Pulmonary artery (tissue), 1 donor: ENCODE data around the gene SPAM1.

DNA sequence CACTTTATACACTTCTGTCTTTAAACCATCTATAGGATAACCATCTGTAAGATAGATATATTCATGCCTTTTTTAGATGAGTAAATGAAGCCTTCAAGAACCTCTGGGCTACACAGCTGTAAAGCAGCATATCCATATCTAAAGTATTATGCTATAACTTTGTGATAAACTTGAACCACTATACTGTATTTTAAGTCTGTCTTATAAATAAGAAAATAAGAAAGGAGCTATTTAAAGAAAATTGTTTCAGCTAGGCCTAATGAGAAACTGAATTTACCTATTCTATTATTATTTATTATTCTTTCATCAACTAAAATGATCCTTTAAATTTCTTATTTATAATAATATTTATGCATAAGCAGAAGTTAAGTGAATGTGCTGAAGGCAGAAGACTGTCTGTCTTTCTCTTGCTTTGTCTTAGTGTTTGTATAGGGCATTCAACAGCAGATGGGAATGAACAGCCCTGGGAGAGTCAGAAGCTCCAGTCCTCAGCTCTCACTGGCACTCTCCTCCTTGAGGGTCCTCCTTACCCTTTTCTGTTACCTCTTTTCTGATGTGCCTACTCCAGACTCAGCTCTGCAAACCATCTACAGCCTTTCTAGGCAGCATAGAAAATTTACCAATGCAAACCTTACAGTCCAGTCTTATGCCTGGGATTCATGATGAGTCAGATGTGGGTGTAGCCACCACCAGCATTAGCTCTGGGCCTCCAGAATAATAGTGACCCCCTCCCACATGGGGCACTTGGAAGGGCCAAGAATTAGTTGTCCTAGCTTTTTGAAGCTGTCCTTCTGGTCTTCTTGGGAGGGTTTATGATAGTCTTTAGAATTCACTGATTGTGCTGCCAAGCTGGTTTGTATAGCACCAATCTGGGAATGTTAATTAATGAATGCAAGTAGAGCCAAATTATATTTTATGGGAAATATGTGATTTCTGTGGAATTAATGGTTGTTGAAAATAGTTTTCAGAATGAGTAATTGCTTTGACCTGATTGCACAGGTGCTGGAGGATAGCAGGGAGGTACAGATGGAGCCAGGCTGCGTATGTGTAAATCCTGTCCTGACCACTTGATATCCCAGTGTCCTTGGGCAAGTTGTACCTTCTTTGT is 94.5 kb downstream of the CPED1 start:
- PRO-cap: no peak

DNA sequence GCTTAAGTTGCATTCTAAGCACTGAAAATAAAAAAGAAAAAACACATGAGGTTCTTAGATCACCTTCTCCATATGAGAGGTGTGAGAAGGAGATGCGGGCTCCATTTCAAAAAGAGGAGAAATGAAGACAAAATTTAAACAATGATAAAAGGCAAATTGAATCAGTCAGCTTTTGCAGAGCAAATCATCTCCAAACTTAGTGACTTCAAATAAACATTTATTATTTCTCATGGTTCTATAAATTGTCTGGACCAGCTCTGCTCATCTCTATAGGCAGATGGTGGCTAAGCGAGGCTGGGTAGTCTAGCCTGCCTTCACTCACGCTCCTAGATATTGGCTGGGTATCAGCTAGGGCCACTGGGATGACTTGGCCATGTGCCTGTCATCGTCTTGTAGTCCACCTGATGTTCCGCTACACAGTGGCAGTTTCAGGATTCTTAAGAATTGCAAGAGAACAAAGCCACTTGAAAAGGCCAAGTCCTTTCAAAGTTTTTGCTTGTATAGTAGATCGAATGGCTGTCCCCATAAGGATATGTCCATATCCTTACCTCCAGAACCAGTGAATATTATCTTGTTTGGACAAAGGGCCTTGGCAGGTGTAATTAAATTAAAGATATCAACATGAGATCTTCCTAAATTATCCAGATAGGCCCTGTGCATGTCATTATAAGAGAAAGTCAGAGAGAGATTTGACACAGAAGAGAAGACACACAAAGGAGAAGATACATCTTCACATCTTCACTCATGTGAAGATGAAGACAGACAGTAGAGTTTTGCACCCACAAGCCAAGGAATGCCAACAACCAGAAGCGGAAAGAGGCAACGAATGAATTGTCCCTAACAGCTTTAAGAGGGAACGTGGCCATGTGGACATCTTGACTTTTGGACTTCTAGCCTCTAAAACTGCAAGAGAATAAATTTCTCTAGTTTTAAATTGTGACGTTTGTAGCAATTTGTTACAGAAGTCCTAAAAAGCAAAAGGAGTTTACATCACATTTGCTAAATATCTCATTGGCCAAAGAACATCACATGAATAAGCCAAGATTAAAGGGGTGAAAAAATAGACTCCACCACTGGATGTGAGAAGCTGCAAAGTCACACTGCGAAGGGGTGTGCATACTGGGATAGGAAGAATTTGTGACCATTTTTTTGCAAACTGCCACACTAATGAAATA is 123.6 kb downstream of the CPED1 start:
- PRO-cap: no peak

GRCh38 chr7:121198215-121199292 is 130.2 kb upstream of the WNT16 start:
- PRO-cap: no peak

DNA sequence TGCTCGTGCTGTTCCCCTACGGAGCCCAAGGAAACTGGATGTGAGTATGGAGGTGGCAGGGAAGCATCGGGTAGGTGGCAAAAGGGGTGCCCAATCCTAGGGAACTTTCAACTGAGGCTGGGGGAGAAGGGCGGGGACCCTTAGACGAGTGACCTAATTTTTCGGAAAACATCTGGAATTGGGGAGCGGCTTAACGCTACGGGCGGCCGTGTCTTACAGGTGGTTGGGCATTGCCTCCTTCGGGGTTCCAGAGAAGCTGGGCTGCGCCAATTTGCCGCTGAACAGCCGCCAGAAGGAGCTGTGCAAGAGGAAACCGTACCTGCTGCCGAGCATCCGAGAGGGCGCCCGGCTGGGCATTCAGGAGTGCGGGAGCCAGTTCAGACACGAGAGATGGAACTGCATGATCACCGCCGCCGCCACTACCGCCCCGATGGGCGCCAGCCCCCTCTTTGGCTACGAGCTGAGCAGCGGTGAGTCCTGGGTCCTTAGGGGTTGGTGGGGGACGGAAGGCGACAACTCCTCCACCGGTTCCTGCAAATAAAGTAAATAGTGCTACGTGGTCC is 629 bp downstream of the WNT16 start:
- PRO-cap: no peak

DNA sequence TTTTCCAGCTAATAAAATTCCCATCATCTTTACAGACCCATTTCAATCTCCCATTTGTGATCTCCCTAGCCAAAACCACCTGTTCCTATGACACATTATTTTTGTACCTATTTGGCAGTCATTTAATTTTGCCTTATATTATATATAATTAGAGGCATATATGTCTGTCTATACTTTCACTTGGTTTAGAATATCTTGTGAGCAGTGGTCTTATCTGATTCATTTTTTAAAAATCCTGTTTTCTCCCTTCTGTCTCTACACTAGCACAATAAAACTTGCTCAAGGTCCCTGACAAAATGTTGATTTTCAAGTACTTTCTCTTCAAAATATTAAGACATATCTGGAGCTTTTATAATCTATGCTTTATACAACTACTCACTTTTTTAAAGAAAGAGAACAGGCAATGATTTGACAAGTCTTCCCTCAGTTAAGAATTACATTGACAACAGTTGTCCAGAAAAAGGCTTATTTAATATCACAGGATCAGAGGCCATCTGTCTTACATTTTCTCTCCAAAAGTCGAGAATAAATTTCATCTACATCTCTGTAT is 8.0 kb upstream of the RNF148 start:
- PRO-cap: no peak

- PRO-cap: no peak
Measured at GRCh38 chr7:122817392-122817922, 68.8 kb downstream of the CADPS2 start.

GRCh38 chr7:123527699-123528854 is 6.3 kb downstream of the IQUB start:
- PRO-cap: no peak

DNA sequence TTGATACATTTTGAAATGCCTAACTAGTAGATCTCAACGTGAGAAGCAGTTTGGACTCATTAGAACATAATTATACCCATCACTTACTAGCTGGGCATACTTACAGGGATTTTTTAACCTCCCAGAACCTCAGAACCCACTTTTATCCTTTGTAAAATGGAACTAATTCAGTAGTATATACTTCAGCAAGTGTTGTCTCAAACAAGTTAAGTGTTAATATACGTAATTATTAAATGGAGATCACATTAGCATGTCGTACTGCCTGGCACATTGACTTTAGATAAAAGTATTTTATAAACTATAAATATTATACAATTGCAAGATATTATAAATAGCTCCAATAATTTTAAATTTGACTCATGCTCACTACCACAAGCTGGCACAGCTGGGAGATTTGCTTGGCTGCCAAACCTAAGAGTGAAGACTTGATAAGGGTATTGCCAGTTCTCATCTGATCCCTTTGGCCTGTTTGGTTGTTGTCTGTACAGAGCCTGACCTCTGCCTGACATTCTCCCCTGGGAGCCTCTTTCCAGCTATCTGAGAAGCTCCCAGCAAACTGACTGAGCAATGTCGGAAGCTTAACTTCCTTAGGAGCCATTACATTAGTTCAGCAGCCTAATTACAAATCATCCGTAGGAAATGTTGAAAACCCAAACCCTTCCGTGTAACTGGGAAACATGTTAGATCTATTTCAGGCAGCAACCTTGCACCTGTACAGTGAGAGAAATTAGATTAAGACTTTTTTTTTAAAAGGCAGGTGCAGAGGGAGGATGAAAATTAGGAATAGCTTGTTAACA is 10.2 kb upstream of the LMOD2 start:
- PRO-cap: no peak

DNA sequence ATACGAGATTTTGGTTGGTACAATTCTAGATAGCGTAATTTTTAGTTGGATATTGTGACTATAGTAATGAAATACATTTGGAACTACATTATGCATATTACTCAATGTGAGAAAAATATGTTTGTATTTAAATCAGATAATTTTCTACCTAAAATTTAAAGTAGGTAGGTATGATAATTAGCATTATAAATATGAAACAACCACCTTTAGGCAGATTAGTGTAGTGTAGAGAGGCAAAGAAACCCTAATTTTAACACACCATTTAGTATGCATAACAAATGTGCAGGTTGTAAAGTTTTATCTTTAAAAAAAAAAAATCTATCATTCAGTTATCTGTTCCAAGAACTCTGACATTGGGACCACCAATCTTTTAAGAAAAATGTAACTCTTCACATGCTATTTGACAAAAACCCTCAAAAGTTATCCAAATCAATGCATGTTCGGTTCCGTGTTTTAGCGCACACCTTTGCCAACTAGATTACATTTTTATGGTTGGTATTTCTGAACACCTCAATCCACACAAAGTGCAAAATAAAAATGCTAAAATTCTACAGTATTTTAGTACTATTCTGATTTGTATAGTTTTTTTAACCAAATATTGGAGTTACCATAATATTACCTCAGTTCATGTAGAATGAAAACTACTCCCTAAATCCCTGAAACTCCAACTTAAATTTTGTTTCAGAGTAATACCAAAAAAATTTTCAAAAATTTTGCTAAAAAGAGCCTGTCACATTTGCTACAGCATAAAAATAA is 27.6 kb downstream of the LMOD2 start:
- PRO-cap: no peak

- PRO-cap: no peak
Measured at GRCh38 chr7:123924969-123925519, at the start of gene SPAM1. Gene SPAM1, plus strand, starts transcription at chr7:123925241.

DNA sequence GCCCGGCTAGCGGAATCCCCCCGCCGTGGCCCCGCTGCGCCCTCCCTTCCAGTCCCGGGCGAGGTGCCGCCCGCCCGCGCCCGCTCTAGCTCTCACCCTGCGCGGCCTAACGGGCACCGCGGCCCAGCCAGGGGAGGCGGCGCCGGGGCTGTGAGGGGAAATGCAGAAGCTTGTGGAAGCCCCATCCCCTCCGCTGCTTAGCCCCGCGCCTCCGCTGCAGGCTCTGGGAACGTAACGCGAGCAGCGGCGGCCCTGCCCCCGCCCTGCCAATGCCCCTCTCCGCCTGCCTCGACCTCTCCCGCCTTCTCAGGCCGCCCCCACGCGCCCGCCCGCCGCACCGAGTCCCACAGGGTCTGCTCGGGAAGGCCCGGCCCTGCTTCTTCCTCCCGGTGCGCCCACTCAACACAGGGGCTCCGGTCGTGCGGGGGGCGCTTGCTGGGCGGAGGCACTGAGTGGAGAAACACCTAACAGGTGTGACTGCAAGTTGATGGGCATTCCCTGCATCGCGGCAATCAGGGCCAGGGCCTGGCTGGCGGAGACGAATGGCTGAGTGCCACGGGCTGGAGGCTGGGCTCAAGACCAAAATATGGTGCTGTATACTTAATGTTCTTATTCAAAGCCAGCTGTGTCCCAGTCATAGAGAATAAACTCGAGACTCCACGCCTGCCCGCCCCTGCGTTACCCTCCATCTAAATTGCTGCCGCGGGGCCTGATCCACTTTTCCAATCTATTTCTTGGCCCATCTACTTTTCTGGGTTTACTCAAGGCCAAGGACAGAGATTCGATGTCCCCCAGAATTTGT is 530 bp upstream of the TMEM229A start:
- PRO-cap: no peak

- PRO-cap: no peak
Measured at GRCh38 chr7:127368983-127370157, 23.1 kb downstream of the ZNF800 start.

DNA sequence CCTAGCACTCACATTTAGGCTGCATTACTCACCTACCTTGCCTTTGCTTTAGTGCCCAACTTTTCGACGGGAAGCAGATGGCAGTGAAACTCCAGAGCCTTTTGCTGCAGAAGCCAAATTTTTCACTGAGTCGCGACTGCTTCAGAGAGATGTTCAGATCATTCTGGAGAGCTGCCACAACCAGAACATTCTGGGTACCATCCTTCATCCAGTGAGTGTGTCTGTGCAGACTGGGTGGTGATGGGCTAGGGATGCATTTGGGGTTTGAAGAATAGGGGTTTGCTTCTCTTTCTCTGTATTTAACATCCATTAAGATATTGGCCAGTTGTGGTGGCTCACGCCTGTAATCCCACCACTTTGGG is 51.1 kb downstream of the SND1 start:
- PRO-cap: no peak

GRCh38 chr7:128088258-128088531 is 57.0 kb upstream of the LRRC4 start:
- PRO-cap: no peak

DNA sequence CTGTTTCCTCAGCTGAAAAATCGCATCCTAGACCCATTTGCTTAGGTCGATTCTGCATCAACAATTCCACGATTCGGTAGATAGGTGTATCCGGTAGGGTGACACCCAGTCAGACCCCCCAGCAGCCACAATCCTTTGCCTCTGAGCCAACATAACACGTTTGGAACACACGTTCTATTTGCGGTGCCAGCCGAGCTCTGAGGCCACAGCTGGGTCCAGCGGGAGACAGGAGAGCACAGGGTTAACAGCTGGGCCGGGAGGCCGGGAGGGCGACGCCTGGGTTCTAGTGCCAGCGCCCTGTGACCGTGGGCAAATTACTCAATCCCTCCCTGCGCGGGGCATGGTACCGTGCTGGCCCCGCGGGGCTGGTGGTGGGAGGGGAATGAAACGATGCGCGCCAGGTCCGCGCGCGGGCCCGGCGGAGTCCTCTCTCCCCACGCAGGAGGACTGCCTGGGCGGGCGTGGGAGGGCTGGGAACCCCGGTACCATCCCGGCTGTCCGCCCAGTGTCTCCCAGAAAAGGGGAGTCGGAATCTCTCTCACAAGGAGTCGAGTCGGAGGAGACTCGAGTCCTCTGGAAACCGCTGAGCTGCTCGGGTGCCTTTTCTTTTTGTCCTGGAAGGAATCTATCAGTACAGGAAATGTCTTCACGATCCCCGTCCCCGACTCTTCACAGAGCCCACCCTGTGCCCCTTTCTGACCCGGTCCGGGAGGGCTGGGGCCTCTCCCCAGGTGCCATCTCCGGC is 30.4 kb downstream of the LEP start:
- PRO-cap: no peak

DNA sequence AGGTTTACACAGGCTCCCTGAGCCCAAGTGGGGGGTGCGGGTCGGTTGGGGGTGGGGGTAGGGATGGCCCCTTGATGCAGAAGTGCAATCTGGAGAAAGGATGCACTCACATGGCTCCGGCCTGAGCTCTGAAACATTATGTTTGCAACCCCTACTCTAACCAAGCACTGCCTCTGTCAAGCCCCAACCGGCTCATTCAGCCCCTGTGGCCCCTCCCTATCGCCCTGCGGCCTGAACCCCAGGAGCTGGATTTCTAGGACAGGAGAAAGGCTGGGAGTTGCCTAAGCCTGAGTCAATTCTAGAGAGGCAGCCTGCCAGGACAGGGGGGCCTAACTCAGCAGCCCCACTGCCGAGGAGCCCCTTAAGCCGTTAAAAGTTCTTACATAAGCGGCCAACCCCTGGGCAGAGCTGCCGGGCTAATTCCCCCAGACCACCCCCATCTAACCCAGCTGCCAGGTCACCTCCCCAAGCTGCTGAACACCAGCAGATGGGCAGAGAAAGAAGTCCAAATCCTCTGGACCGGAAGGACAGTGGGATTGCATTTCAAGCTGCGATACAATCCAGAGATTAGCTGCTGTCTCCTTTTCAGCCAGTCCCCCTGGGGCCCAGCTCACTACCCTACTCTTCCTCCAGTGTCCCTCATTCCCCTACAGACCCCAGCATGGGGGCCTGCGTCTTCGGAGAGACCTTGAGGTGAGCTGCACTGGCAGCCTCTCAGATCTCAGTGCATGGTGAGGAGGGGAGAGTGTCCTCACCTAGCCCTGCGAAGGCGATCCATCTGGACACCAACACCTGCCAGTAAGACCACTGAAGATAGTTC is 1.0 kb downstream of the IMPDH1 start:
- PRO-cap: unidirectional peak, minus-strand start at position 130 of the sequence; bidirectional peak, plus-strand start at position 261 of the sequence, minus-strand start at position 130 of the sequence

- PRO-cap: no peak
Measured at GRCh38 chr7:128781026-128781690, 5.6 kb upstream of the OPN1SW start.

DNA sequence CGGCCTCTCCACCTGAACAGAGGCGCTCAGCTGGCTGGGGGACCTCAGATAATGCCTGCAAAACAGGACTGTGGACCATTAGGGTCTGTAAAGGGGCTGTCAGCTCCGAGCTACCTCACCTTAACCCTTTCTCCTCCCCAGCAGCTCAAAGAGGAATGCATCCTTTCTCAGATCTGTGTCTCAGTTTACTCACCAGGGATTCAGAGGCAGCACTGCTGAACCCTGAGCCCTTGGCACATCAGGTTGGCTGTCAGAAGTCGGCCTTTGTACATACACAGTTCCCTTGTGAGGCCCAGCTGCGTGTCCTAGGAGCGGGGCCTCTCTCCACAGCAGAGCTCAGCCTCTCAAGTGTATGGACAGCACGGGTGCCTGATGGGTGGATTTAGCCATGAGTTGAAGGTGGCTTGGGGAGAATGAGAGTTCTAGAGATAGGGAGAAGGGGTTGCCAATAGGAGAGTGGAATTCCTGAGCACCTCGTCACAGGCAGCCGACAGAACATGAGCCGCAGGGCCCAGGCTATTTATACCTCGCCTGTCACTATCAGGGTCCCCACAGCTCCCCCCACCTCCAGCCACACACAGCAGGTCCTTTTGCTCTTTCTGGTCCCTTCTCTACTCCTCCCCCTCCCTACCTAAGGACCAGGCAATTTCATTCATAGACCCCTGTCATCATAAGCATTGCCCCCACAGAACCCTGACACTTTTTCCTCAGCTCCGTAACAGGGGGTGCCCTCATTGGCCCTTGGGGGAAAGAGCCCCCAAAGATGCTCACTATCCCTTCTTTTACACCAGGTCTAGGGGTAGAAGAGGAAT is 2.1 kb upstream of the FLNC start:
- PRO-cap: unidirectional peak, minus-strand start at position 415 of the sequence

GRCh38 chr7:128859902-128861038 is 2.4 kb upstream of the ATP6V1F start:
- PRO-cap: no peak

- PRO-cap: no peak
Measured at GRCh38 chr7:128933039-128933565, 4.6 kb upstream of the IRF5 start.